GM12891 (cell line): ENCODE measurements around the gene ZKSCAN2.

DNA sequence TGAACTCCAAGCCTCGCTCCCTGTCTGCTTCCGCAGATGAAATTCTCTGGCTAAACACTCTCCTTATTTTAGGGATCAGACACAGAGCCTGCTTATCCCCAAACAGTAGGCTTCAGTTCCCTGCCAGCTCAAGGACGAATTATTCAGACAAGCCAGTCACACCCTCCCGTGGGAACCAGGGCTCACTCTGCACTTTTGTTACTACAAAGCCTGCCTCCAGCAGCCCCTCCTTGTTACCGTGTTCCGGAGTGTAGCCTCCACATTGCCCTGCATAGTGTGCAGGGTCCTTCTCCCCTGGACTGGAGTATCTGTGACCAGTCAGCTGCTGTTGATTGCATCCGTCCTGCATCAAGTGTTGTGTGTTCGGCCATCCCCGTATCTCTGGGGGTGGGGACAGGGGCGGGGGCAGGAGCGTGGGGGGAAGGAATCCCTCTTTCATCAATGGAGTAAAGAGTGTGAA, 46.5 kb upstream of the LCMT1 start:
- RRBS = no CpG with 5 or more reads among the region's 11 CpGs

DNA sequence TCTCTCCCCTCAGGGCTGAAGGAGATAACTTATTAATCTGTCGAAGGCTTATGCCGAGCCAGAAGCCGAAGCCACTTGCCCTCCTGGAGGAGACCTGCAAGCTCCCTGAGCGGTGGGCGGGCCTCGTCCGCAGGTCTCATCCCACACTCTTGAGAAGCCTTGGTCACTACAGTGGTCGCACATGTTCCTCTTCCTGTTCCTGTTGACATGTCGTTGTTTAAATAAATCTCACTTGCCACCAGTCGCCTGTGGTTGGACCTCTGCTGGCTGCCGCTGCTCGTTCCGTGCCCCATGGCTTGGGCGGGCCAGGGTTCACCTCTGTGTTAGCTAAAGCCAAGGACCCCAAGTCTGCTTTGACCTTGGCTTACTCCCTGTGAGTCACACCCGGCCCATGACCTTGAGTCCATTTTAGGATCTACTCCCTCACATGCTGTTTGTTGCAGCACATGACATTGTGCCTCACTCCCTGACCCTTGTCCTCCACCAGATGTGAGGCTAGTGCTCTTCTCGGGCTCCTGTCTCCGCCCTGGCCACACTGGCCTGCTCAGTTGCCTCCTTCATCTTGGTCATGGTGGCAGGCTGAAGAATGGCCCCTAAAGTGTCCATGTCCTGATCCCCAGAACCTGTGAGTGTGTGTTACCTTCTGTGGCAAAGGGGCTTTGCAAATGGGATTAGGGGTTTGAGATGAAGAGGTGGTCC, 38.6 kb upstream of the AQP8 start:
- RRBS = no CpG with 5 or more reads among the region's 17 CpGs

- RRBS = 1% methylated on average over 7 of the region's 85 CpGs
Observed at GRCh38 chr16:25257756-25258757, at the start of gene ZKSCAN2. Gene ZKSCAN2 (minus strand): TSS chr16:25257845.

GRCh38 chr16:27198608-27199212, 4.6 kb upstream of the KDM8 start:
- RRBS = no CpG with 5 or more reads among the region's 10 CpGs

DNA sequence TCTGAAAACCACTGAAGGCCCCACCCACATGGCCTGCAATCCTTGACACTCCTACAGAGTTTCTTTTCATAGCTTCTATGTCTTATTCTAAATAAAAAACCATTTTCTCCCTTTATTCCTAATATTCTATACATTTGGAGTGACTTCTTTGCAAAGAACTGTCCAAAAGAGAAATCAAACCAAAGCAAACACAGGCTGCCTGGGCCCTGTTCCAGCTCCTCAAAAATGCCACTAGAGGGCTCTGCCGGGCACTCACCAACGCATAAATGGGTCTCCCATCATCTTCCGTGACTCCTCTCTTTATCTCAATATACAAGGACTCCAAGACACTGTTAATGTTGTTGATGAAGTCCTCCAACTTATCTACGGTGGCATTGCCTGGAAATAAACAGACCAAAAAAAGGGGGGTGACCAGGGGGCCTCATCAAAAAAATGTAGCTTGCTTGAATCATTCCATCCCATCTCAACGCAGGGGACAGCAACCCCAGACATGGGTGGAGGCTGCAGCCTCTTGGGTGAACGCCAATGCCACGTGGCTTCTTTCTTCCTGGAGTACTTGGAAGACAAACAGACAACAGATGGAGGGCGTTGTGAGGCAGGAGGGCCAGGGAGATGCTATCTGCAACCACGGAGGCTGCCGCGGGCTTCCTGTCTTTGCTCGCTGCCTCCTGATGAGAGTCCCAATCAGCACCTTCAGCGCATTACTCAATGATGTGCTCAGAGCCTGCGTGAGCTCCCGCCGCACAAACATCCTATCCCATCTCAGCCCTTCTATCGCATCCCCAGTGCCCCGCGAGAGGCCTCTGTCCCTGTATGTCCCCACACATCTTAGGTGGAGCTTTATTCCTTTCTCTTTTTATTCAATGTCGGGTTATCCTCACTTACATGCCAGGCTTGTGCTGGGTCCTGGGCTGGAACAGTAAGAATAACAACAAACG, 31.9 kb downstream of the KDM8 start:
- RRBS = no CpG with 5 or more reads among the region's 21 CpGs

GRCh38 chr16:27238026-27238669, 30.4 kb downstream of the NSMCE1 start:
- RRBS = no CpG with 5 or more reads among the region's 16 CpGs

GRCh38 chr16:27315949-27316330, 2.2 kb downstream of the IL4R start:
- RRBS = 11% methylated on average over 1 of the region's 4 CpGs

DNA sequence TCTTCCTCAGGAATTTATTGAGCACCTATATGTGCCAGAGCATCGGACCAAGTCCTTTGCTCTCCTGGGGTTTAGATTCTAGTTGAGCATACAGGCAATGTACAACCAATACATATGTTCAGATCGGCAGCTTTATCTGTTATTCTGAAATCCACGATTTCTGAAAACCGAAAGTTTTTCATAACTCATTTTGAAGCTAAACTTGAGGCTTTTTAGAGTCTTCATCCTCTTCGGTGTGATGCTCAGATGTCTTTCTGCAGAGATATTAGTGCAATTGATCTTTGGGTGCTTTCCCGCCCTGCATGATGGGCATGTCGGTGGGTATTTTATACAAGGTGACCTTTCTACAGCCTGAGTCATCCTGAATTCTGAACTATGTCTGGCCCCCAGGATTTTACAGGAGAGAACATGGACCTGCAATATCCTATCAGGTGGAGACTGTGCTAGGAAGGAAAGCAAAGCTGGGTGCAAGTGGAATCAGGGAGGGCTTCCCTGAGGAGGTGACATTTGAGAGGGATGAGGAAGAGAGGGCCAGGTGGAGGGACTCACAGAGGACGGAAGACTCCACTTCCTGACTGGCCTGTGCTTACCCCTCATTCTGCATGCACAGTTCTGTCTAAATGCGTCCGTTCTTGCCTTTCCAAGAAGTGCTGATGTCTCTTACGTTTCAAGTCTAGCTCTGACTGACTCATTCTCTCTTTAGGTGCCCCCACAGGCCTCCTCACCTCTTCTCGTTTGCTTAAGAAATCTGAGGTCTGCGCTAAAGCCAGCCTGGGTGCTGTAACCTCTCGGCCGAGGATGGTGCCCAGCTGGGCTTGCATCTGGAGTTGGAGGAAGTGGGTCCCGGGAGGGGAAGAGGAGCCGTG, 4.4 kb downstream of the IL4R start:
- RRBS = no CpG with 5 or more reads among the region's 17 CpGs

- RRBS = no CpG with 5 or more reads among the region's 8 CpGs
Observed at GRCh38 chr16:27335233-27336119, 21.7 kb downstream of the IL4R start.

DNA sequence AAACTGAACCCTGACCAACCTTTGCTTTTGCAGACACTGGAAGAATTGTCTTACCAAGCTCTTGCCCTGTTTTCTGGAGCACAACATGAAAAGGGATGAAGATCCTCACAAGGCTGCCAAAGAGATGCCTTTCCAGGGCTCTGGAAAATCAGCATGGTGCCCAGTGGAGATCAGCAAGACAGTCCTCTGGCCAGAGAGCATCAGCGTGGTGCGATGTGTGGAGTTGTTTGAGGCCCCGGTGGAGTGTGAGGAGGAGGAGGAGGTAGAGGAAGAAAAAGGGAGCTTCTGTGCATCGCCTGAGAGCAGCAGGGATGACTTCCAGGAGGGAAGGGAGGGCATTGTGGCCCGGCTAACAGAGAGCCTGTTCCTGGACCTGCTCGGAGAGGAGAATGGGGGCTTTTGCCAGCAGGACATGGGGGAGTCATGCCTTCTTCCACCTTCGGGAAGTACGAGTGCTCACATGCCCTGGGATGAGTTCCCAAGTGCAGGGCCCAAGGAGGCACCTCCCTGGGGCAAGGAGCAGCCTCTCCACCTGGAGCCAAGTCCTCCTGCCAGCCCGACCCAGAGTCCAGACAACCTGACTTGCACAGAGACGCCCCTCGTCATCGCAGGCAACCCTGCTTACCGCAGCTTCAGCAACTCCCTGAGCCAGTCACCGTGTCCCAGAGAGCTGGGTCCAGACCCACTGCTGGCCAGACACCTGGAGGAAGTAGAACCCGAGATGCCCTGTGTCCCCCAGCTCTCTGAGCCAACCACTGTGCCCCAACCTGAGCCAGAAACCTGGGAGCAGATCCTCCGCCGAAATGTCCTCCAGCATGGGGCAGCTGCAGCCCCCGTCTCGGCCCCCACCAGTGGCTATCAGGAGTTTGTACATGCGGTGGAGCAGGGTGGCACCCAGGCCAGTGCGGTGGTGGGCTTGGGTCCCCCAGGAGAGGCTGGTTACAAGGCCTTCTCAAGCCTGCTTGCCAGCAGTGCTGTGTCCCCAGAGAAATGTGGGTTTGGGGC, 39.5 kb upstream of the IL21R start:
- RRBS = no CpG with 5 or more reads among the region's 21 CpGs

DNA sequence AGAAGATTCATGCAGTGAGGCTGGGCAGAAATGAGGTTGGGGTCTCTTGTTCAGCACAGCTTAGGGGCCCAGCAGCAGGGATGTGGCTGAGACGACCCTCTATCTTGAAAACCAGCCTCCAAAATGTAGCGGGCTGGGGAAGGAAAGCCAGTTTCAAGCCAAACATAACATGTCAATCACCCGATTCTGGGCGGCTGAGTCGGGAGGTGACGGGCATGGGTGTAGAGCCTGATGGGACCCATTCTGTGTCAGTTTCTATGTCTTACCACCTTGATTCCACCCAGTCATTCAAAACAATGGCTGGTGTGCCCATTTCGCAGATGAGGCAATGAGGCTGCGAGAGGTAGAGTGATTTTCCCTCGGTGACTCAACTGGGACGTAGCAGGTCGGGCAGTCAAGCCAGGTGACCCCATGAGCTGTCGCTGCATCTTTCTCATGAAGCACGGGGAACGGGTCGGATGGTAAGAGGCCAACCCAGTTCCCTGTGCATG, 831 bp downstream of the IL21R start:
- RRBS = no CpG with 5 or more reads among the region's 15 CpGs

DNA sequence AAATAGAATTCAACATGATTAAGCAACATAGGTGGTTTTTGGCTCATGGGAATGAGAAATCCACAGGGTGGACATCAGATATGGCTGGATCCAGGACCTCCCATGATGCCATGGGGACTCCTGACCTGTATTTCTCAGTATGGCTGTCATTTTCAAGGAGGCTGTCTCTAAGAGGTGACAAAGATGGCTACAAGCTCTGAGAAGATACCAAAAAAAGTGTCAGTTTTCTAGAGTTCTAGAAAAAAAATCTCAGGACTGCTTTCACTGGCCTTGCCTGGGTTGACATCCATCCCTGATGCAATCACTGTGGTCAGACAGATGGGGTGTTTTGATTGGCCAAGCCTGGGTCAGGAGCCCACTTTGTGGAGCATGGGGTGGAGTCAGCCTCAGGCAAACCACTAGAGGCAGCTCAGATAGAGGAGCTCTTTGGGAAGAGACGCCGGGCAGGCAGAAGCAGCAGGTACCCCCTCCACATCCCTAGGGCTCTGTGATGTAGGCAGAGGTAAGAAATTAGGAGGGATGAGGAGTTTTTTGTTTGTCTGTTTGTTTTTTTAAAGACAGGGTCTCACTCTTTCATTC, 25.0 kb downstream of the IL21R start:
- RRBS = no CpG with 5 or more reads among the region's 2 CpGs

DNA sequence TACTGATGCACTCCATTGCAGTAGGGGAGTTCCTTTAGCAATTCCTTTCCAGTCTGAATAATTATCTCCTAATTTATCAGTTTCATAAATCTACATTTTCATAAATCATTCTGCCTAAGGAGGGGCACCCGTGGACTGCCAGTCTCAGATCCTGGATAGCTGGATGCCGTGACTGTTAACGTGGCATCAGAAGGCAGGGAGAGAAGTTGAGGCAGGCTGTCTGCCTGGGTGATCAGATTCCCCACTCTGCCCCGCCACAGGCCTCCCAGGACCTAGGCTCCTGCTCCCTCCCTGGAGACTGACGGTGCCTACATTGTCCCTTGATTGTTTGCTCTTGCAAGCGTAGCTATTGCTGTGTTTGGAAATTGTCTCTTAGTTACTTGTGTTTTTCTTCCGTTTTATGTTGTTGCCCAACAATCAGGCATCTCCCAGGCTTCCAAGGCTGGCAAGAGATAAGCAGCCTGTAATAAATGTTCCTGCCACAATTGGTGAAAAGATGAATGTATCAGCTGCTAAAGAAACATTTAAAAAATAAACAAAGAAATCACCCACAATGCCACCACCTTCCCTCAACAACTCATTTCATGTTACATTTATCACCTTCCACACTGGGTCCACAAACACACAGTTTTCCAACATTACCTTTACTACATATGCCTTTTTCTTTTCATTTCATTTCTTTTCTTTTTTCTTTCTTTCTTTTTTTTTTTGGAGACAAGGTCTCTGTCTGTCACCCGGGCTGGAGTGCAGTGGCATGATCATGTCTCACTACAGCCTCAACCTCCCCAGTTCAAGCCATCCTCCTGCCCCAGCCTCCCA, 75.4 kb downstream of the KATNIP start:
- RRBS = no CpG with 5 or more reads among the region's 8 CpGs

DNA sequence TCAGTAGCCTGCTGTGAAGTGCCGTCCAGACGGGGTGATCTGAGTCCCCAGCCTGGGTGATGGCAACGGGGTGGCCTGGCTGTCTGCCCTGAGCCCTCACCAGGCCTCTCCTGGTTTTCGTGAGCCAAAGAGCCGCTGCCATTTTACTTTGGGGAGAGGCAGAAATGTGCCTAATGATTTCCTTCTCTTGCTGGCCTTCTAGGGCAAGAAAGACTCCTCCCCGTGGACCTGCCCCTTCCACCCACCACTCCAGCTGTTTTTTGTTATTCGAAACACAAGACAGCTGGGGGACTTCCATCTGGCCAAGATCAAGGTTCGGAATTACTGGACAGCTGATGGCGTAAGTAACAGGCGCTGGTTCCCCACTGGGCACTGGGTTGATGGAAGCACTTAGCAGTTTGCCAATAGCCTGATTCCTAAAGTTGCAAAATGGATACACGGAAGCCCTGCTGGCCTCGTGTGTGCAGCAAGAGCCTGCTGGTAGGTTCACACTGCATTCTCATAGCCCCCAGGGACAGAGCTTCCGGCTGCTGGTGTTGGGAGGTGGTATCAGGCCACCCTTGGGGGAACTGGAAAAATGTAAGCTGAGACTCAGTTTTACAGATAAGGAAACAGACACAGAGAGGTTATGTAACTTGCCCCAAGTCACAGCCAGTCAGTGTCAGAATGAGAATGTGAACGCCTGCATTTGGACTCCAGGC, 171.6 kb downstream of the KATNIP start:
- RRBS = no CpG with 5 or more reads among the region's 14 CpGs

DNA sequence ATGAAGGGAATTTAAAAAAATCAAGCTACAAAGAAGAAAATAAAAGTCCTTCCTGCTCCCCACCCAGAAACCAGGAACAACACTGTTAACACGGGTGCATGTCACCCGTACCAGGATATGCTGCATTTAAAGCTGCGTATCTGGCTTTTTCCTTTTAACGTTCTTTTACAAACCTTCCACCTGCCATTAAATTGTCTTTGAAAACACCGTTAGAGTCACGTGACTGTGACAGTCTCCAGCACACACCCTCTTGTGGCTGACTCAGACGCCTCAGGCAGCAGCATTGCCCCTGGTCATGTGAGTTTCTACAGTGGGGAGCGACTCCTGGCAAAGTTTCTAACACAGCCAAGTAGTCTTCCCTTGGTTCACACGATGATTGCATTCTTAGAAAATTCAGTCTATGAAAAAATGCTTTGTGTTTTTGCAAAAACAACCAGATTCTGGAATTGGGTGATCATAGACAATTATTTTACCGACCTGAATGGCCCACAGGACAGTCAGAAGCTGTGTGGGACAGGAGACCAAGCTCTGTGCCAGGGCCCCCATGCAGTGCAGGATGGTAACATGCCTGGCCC, 199.0 kb downstream of the KATNIP start:
- RRBS = no CpG with 5 or more reads among the region's 10 CpGs

DNA sequence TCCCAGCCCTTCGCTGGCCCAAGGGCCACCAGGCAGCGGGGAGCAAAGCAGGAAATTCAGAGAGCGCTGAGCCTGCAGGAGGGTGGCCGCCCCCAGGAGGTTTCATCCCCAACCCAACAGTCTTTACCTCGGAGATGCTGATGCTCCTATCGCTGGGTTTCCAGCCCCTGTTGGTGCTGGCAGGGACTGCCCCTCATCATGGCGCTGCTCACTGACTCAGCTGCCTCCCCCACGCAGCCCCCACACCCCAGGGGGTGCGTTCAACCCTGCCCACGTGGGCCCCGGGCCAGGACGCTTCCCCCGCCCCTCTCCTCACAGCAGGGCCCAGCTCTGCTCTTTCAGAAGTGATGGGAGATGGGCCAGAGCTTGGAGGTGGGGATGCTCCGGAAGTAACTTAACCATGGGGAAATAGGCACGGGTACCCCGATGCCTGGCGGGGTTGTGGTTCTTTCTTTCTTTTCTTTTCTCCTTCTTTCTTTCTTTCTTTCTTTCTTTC, 175.5 kb downstream of the GSG1L start:
- RRBS = no CpG with 5 or more reads among the region's 17 CpGs

DNA sequence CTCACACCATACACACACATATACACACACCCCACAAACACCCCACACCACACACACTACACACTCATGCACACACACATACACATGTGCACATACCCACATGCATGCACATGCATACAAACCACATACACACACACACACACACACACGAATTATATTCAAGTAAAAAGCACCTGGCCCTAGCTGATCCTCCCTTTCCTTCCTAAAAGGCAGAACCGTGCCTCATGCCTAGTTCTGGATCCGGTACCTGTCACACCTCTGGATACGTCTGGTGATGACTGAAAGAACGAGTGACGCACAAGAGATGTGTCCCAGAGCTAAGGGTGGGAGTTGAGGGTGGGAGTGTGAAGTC, 26.3 kb upstream of the GSG1L start:
- RRBS = no CpG with 5 or more reads among the region's 6 CpGs

DNA sequence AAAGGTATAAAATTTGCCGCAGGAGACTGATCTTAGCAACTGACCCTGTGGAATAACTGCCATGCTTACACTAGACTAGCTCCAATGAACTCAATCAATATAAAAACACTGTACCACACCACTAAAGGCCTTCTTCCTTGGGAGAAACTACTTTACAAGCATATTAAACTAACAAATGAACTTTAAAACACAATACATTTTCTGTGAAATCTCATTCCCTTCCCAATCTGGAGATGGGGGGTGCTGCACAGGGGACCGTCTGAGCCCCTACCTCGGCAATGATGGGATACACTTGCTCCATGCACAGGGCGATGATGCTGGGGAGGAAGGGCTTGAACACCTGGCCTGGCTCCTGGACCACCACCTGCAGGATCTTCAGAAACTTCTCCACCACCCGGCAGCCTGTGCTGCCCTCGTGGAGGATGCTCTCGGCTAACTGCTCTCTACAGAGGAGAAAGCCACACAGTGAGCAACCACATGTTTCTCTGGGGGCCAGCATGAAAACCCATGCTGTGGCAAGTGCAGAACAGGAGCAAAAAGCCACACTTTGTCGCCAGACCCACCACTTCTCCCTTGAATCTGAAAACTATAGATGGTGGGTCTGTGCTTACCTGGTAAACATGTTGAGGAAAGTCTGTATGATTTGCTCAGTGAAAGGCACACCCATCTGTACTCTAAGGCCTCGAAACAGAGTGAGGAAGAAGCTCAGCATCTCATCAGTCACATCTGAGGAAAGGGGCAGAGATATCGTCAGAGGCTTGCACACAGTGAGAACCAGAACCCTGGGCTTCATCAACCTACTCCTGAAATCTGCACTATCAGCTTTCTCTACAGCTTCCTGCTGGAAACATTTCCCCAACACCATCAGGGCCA, 42.5 kb upstream of the GSG1L start:
- RRBS = no CpG with 5 or more reads among the region's 10 CpGs

DNA sequence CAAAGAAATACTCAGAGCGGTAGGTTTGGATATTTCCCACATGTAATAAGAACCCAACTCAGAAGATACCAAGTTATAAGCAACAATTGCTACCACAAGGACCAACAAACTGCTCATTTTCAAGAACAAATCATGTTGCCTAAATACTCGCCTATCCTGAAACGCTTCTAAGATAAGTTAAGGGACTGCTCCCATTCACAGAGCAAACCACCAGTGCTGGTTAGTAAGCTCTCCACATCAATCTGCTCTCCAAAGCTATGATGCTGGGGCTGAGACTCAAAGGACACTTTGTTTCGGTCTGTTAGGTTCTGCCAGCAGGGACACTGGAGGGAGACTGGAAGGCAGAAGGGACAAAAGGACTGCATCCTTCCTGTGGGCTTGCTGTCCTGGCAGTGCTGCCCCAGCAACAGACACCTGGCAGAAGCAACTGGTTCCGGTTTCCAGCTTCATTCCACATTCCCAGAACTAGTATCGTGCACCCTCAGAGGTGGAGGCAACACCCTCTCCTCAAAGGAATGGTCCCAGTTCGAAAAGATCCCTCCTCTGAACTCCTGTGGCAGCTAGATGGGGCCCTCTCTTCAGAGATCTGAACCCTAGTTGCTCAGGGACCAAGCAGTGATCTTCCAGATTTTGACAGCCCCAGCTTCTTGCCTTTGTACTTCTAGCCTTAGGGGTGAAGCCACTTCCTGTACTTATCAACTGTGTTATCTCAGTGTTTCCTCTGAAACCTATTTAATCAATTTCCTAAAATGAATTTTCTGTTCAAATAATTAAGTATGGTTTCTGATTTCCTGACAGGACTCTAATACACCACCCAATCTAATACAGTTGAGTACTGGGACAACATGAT, 73.4 kb upstream of the GSG1L start:
- RRBS = no CpG with 5 or more reads among the region's 7 CpGs

DNA sequence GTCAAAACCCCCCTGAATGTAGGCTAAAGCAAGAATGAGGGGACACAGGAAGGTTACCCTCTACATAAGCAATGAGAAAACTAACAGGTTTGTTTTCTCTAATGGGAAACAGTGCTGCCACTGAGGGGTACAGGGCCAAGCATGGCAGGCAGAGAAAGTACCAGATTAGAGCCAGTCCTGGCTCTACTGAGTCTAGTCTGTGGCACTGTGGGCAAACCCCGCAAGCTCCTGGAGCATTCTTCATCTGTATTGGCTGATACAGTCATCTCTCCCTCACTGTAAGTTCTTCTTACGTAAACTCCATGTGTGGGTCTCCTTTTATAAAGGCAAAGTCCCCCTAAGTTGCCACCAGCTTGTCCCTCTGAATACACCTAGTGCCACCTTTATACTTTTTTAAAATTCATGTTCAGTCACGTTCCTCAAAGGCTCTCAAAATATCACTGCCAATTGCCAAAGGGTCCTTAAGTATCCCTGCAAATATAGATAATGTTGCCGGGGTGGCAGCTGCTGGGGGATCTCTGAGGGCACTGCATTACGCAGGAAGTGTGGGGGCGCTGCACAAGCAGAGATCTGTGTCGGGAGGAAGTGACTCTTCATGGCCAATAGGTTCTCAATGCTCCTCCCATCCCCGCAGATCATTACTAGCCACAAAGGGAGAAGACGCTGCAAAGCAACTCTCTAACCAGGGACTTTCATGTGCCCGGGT, 18.8 kb downstream of the XPO6 start:
- RRBS = no CpG with 5 or more reads among the region's 10 CpGs